Measurements from ENCODE around the genes BDH2 and NPNT.

GRCh38 chr4:102796758-102797606 lies 30.4 kb downstream of the UBE2D3 start:
- RRBS: no CpG with 5 or more reads among the region's 2 CpGs

DNA sequence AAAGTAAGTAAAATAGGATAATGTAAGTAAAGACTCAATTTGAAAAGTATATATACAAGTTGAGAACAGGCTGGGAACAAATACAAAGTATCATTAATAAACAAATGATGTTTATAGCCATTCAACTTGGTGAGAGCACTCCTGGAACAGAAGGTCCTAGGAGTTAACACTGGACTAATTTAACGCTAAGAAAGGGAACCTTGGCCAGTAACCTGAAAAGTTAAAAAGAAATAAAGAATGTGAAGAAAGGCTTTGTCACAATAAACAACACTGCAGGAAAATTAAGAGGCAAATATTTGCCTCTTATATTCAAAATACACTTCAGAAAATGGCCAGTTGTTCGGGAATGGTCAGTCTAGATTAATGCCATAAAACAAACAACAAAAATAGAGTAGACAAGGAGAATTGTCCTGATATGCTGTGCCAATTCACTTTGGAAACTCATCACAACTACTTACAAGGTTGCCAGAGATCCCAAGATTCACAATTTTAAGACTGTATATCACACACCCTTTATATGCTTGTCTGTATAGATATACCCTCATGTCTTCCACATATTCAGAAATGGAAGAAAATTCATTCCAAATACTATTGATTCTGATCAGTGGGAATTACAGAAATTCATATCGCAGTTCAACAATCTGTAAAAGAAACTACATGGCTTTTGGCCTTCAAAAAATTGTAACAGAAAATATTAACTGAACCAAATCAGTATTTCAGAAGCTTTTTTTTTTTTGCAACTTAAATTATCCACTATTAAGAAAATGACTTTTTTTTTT lies 13.6 kb downstream of the UBE2D3 start:
- RRBS: no CpG with 5 or more reads among the region's 3 CpGs

- RRBS: no CpG with 5 or more reads among the region's 4 CpGs
Measured at GRCh38 chr4:102820179-102820901, 7.0 kb downstream of the UBE2D3 start.

DNA sequence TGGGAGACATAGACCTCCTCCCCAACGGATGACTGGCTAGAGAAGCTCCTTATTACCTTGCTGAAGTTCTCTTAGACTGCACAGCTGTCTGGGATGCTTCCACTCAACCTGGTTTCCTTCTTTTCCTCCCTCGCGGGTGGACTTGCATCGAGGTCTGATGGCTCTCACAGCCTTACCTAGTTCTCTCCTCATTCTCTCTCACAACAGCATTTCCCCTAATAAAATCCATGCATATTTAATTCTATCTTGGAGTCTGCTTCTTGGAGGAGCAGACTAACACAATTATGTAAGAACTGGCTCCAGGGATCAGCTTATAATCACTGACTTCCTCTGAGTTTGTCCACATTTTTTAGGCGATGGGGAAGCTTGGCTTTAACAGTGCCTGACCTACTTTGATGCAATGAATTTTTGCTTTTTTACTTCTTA lies 1.0 kb downstream of the BDH2 start:
- RRBS: no CpG with 5 or more reads among the region's 5 CpGs

DNA sequence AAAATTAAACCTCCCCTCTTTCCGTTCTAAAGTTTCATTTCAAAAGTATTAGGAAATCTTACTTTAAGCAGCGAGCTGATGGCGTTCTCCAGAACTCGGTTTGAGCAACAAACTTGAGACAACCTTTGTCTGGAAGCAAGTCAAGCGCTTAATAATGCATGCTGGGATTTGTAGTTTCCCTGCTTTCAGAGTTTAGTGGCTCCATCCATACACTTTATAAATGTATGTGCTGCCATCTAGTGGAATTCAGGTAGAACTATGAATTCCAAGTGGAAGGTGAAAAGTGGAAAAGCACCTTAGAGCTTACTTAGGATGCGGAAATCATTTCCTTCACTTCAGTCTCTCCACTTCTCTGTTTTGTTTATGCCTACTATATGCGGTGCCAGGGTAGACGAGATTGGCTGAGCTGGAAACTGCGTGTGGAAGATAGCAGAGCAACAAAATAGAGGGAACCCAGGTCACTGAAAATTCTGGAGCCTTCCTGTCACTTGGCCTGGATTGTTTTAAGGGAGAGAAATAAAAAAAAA lies at the start of gene BDH2:
Gene BDH2, minus strand, starts transcription at position 114 of the 527 bp plus-strand sequence.
- RRBS: no CpG with 5 or more reads among the region's 9 CpGs

- RRBS: no CpG with 5 or more reads among the region's 2 CpGs
Measured at GRCh38 chr4:105402984-105403485, 70.8 kb downstream of the PPA2 start.

DNA sequence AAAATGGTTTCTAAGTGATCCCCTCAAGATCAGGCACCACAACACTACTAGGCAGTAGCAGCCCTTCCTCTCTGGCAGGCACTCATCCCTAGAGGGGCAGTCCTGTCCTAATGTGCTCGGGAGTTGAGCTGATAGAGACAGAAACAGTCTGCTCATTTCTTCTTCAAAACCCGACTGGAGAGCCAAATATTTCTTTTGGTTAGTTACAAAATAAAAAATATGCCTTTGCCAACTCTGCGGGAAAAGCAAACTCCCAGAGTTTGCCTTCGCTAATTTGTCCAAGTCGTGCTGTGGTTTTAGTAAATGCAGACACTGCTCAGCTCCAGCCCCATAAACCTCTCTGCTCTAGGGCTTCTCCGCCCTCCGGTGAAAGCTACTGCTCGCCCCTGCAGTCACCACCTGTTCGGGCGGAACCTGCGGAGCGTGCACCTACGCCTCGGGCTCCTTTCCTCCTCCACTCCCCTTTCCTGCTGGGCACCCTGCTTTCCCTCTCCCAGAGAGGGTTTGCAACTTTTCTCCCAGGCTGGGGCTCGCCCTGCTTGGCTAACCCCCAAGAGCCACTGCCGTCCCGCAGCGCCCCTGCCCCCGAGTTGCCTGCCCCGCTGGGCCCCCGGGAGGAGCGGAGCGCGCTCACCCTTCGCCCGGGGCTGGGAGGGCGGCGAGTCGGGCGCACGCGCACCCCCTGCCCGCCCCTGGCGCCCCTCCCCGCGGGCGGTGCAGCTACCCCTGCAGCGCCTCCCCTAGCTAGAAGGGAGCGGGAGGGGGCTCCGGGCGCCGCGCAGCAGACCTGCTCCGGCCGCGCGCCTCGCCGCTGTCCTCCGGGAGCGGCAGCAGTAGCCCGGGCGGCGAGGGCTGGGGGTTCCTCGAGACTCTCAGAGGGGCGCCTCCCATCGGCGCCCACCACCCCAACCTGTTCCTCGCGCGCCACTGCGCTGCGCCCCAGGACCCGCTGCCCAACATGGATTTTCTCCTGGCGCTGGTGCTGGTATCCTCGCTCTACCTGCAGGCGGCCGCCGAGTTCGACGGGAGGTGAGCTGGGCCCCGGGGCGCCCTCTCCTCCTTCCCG lies at the start of gene NPNT:
Gene NPNT, plus strand, starts transcription at position 777 of the 1,066 bp plus-strand sequence.
- RRBS: no CpG with 5 or more reads among the region's 74 CpGs

GRCh38 chr4:105895761-105896950 lies 885 bp downstream of the NPNT start:
- RRBS: 6% methylated on average over 22 of the region's 88 CpGs

DNA sequence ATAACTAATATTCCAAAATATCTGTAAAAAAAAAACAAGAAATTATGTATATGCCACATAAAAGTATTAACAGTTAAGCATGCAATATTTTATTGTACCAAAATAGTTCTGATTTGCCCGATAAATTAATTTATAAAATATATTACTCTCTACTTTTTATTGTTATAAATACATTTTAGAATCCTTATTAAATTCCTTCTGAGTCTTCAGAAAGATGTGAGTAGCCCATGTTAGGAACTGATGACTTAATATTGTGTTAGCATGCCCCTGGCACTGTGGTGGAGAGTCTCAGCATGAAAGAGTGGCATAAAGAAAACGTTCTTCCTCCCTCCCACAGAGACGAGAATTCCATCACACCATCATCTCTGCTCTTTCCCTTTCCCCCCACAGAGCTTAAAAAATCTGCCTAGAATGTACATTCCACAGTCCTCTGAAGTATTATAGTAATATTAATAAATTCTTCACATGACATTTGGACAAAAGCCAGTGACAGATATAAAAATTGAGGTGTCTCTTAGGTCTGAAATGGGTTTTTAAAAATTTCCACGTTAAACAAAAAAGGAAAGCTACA lies 117.8 kb upstream of the DKK2 start:
- RRBS: no CpG with 5 or more reads among the region's 4 CpGs

GRCh38 chr4:107646577-107646776 lies 73.6 kb downstream of the PAPSS1 start:
- RRBS: no CpG with 5 or more reads among the region's 2 CpGs

- RRBS: no CpG with 5 or more reads among the region's 8 CpGs
Measured at GRCh38 chr4:107826076-107827173, 1.7 kb downstream of the SGMS2 start.

GRCh38 chr4:107837118-107838052 lies 12.7 kb downstream of the SGMS2 start:
- RRBS: no CpG with 5 or more reads among the region's 5 CpGs

DNA sequence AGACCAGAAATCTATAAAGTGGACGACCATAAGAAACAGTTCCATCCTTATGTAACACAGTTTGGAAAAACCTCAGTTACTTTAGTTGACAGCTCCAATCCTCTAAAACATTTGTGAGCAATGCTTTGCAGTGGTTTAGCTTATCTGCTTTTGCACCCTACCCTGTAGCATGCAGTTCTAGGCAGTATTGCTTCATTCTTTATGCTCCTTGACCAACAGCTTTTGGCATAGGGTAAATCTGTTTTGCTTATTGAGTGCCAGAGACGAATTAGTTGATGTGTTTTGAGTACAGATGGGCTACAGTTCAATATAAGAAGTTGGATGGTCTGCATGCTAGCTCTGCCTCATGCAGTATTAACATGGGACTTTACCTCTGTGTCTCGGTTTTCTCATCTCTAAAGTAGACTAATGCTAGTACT lies 2.6 kb downstream of the HADH start:
- RRBS: no CpG with 5 or more reads among the region's 3 CpGs

GRCh38 chr4:107999790-108000341 lies 10.2 kb downstream of the HADH start:
- RRBS: no CpG with 5 or more reads among the region's 1 CpG

- RRBS: no CpG with 5 or more reads among the region's 2 CpGs
Measured at GRCh38 chr4:108146344-108146706, 22.4 kb downstream of the LEF1 start.

DNA sequence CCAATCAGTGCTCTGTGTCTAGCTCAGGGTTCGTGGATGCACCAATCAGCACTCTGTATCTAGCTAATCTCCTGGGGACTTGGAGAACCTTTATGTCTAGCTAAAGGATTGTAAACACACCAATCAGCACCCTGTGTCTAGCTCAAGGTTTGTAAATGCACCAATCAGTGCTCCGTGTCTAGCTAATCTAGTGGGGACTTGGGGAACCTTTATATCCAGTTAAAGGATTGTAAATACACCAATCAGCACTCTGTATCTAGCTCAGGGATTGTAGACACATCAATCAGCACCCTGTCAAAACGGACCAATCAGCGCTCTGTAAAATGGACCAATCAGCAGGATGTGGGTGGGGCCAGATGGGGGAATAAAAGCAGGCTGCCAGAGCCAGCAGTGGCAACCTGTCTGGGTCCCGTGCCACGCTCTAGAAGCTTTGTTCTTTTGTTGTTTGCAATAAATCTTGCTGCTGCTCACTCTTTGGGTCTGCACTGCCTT lies 2.0 kb upstream of the MCUB start:
- RRBS: no CpG with 5 or more reads among the region's 6 CpGs

- RRBS: no CpG with 5 or more reads among the region's 4 CpGs
Measured at GRCh38 chr4:109714247-109714713, 11.0 kb upstream of the CASP6 start.

GRCh38 chr4:110165230-110165856 lies 33.1 kb downstream of the ELOVL6 start:
- RRBS: no CpG with 5 or more reads among the region's 3 CpGs

- RRBS: no CpG with 5 or more reads among the region's 18 CpGs
Measured at GRCh38 chr4:110182607-110183637, 15.5 kb downstream of the ELOVL6 start.

GRCh38 chr4:110516206-110516741 lies 40.3 kb downstream of the ENPEP start:
- RRBS: no CpG with 5 or more reads among the region's 7 CpGs